GM12878 (cell line): ENCODE measurements around a stretch of chr1.

GRCh38 chr1:223092207-223092546, 50.9 kb downstream of the TLR5 start:
- RAMPAGE, long total RNA: no peak
- RRBS, 2 experiments: no CpG with 5 or more reads among the region's 6 CpGs
CAGE:
- cytosol, long polyA minus RNA: no peak
- cytosol, long polyA plus RNA: no peak
- long polyA plus RNA: no peak
- nucleolus, long total RNA: no peak
- nucleus, long polyA plus RNA: no peak
- nucleus, long total RNA: no peak

DNA sequence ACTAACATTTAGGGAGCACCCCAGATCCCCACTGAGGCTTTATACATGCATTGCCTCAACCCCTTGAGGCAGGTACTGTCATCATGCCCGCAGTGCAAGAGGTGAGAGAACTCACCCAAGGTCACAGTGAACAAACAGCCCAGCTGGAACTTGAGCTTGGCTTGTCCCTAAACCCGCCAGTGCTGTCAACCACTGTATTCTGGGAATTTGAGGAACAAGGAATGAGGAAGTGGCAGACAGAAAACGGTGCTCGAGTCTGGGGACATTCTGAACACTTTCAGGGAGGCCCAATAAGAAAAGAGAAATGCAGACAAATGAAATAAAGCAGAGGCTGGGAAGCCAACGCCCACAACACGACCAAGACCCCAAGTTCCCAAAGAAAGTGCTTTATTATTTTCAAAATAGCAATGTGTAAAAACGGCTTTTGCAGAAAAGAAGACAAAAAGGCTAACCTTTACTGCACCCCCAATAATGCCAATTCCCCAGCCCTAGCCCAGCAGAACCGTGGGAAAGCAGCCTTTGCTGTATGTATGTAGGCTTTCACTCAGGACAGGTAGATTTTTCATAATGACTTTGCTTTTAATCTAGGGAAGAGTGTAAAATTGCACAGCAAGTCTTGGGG, 34.8 kb upstream of the TLR5 start:
- RAMPAGE, long total RNA: no peak
- RRBS, 2 experiments: no CpG with 5 or more reads among the region's 8 CpGs
CAGE:
- cytosol, long polyA minus RNA: no peak
- cytosol, long polyA plus RNA: no peak
- long polyA plus RNA: no peak
- nucleolus, long total RNA: no peak
- nucleus, long polyA plus RNA: no peak
- nucleus, long total RNA: no peak

GRCh38 chr1:223258725-223259091, 105.3 kb downstream of the SUSD4 start:
- RAMPAGE, long total RNA: no peak
- RRBS, 2 experiments: no CpG with 5 or more reads among the region's 6 CpGs
CAGE:
- cytosol, long polyA minus RNA: no peak
- cytosol, long polyA plus RNA: no peak
- long polyA plus RNA: no peak
- nucleolus, long total RNA: no peak
- nucleus, long polyA plus RNA: no peak
- nucleus, long total RNA: no peak

- RAMPAGE, long total RNA: no peak
- RRBS, 2 experiments: no CpG with 5 or more reads among the region's 3 CpGs
CAGE:
- cytosol, long polyA minus RNA: no peak
- cytosol, long polyA plus RNA: no peak
- long polyA plus RNA: no peak
- nucleolus, long total RNA: no peak
- nucleus, long polyA plus RNA: no peak
- nucleus, long total RNA: no peak
These were observed 43.9 kb downstream of the SUSD4 start for GRCh38 chr1:223320167-223320470.

DNA sequence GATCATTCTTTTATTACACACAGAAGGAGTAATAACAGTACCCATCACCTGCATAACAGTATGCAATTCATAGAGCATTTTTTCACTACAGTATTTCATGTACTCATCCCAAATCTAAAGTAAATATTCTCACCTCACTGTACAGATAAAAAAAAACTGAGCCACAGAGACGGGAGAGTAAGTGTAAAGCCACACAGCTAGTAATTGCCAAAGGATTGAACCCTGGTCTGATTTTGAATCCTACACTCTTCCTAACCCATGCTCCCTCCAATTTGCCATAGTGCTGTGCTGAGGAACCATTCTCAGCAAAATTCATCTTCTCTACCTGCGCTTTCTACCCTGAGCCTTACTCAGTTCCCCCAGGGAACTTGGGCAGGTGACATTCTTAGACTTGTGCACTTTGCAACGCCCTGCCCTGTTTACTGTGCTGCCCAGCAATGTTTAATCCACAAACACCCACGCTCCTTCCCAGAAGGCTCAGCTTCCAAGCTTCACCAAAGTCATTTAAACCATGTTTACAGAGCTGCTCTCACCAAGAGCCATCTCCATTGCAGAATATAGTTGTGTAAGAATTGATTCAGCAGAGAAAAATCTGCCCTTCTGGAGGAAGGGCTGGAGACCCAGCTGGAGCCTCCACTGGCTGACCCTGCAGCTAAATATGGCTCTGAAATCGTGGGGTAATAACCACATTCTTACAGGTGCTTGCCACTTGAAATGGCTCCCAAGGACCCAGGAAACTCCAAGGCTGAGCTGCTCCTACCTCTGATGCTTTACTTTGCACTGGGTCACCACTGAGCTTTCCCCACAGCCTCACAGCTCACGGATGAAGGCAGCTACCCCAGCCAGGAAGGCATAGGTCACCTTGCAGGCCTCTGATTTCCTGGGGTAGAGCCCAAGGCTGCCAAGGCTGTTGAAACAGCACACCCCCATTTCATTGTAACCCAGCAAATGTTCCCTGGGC, 8.6 kb downstream of the CAPN2 start:
- RAMPAGE, long total RNA: no peak
- RRBS, 2 experiments: no CpG with 5 or more reads among the region's 6 CpGs
CAGE:
- cytosol, long polyA minus RNA: no peak
- cytosol, long polyA plus RNA: no peak
- long polyA plus RNA: no peak
- nucleolus, long total RNA: no peak
- nucleus, long polyA plus RNA: no peak
- nucleus, long total RNA: no peak

DNA sequence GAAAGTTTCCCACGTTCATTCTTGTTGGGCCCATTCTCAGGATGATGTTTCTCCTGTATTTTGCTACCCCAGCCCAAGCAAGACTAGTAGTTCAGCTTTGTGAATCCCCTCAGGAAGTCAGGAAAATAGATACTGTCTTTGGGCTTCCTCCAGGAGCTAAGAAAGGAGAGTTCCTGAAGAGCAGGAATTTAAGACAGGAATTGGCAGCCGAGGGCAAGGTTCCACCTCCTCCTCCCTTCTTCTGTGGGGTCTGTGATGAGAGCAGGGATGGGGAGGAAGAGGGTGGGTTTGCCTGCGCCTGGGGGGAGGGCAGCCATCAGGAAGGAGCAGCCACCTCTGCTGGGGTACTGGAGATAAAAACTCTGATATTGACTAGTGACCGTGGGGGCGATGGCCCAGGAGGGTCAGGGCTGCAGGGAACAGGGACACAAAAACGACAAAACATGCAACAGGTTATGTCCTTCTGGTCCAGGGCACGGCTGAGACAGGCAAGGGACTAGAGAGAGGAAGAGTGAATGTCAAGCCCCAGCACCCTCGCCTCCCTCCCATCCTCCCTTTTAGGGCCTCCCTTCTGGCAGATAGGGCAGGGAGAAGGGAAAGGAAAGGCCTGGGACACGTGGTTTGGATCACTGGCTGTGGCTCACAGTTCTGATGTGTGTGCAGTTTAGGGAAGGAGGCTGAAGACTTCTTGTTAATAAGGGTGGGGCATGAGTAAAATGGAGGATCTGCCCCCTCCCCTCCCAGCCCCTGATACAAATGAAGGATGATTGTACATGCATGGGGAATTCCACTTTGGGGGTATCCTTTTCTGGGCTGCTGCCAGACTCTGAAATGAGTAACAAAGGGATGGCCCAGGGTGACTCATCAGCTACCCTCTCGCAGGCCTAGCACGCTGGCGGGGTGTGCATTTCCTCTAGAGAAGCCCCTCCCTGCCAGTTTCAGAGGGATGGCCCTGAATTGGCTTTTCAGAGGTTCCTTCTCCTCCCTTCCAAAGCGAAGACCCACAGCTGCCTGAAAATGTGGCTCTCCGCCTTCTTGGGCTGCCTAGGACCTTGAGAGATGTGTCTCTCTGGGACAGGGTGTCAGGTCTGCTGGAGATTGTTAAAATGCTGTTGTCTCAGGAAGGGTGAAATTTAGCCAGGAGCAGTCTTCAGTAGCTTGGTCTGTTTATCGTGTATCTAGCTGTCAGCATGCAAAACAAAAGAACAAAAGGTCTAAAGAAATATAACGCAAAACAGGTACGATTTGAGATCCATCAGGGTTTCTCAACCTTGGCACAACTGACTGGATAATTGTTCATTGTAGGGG, 14.1 kb downstream of the CAPN2 start:
- RAMPAGE, long total RNA: no peak
- RRBS, 2 experiments: no CpG with 5 or more reads among the region's 17 CpGs
CAGE:
- cytosol, long polyA minus RNA: no peak
- cytosol, long polyA plus RNA: no peak
- long polyA plus RNA: no peak
- nucleolus, long total RNA: no peak
- nucleus, long polyA plus RNA: no peak
- nucleus, long total RNA: no peak

- RAMPAGE, long total RNA: no peak
- RRBS, 2 experiments: no CpG with 5 or more reads among the region's 10 CpGs
CAGE:
- cytosol, long polyA minus RNA: no peak
- cytosol, long polyA plus RNA: no peak
- long polyA plus RNA: no peak
- nucleolus, long total RNA: no peak
- nucleus, long polyA plus RNA: no peak
- nucleus, long total RNA: no peak
These were observed 38.3 kb downstream of the CAPN2 start for GRCh38 chr1:223750656-223751090.

- RAMPAGE, long total RNA: no peak
- RRBS, 2 experiments: no CpG with 5 or more reads among the region's 16 CpGs
CAGE:
- cytosol, long polyA minus RNA: no peak
- cytosol, long polyA plus RNA: no peak
- long polyA plus RNA: no peak
- nucleolus, long total RNA: no peak
- nucleus, long polyA plus RNA: no peak
- nucleus, long total RNA: no peak
These were observed 44.5 kb downstream of the CAPN2 start for GRCh38 chr1:223756695-223757367.

GRCh38 chr1:223777089-223777702, 64.9 kb downstream of the CAPN2 start:
- RAMPAGE, long total RNA: no peak
- RRBS, 2 experiments: no CpG with 5 or more reads among the region's 6 CpGs
CAGE:
- cytosol, long polyA minus RNA: no peak
- cytosol, long polyA plus RNA: no peak
- long polyA plus RNA: no peak
- nucleolus, long total RNA: no peak
- nucleus, long polyA plus RNA: no peak
- nucleus, long total RNA: no peak

DNA sequence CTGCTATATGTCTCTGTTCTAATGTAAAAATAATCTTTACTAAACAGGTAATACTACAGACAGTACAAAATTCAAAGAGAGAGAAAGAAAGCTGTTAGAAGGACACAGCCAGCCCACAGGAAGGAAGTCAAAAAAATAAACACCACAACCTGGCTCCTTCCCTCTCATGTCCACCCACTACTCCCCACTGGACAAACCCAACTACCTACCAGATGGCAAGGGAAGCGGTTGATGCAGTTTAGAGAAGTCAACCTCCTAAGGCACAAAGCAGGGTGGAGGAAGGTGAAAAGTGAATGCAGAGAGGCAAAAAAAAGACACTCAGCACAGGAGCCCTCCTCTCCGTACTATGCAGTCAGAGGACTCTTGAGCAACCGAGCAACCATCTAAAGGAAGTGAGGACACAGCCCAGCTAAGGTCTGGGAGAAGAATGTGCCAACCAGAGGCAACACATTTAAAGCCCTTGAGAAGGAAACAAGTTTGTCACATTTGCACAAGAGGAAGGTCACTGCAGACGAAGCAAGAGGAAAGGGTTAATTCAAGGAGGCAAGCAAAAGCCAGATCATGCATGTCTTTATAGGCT, 20.0 kb downstream of the TP53BP2 start:
- RAMPAGE, long total RNA: no peak
- RRBS, 2 experiments: no CpG with 5 or more reads among the region's 4 CpGs
CAGE:
- cytosol, long polyA minus RNA: no peak
- cytosol, long polyA plus RNA: no peak
- long polyA plus RNA: no peak
- nucleolus, long total RNA: no peak
- nucleus, long polyA plus RNA: no peak
- nucleus, long total RNA: no peak

DNA sequence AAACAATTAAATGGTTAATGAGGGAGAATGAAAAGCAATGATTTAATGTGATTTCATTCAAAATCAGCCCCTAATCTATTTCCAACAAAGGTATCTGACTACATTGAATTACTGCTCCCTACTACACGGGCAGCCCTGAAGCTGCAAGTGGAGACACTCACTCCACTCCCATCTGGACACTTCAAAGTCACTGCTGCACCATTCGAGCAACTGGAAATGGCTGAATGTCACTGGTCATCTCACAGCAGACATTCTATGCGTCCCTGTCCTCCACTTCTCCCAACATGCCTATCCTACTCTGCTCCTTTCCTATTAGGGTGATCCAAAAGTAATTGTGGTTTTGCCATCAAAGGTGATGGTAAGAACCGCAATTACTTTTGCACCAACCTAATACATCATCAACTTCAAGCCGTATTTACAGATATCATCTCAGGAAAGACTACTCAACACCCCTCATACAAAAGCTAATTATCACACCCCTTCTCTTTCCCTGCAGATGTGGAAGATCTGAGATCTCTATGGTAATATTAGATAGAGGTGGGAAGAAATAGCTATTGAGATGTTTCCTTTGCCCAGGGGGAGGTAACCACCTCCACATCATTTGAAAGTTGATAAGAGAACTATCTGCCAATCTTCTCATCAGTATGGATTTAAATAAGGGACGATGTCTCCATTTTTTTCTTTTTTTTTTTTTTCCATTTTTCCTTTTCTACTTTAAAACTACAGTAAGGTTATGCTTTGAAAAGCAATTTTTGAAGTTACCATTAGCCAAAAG, 7.2 kb downstream of the TP53BP2 start:
- RAMPAGE, long total RNA: no peak
- RRBS, 2 experiments: no CpG with 5 or more reads among the region's 6 CpGs
CAGE:
- cytosol, long polyA minus RNA: no peak
- cytosol, long polyA plus RNA: no peak
- long polyA plus RNA: no peak
- nucleolus, long total RNA: no peak
- nucleus, long polyA plus RNA: no peak
- nucleus, long total RNA: no peak

GRCh38 chr1:223915449-223915946, 69.8 kb upstream of the TP53BP2 start:
- RAMPAGE, long total RNA: no peak
- RRBS, 2 experiments: no CpG with 5 or more reads among the region's 2 CpGs
CAGE:
- cytosol, long polyA minus RNA: no peak
- cytosol, long polyA plus RNA: no peak
- long polyA plus RNA: no peak
- nucleolus, long total RNA: no peak
- nucleus, long polyA plus RNA: no peak
- nucleus, long total RNA: no peak

- RAMPAGE, long total RNA: no peak
- RRBS, 2 experiments: no CpG with 5 or more reads among the region's 2 CpGs
CAGE:
- cytosol, long polyA minus RNA: no peak
- cytosol, long polyA plus RNA: no peak
- long polyA plus RNA: no peak
- nucleolus, long total RNA: no peak
- nucleus, long polyA plus RNA: no peak
- nucleus, long total RNA: no peak
These were observed 62.2 kb downstream of the DEGS1 start for GRCh38 chr1:224245119-224245720.

DNA sequence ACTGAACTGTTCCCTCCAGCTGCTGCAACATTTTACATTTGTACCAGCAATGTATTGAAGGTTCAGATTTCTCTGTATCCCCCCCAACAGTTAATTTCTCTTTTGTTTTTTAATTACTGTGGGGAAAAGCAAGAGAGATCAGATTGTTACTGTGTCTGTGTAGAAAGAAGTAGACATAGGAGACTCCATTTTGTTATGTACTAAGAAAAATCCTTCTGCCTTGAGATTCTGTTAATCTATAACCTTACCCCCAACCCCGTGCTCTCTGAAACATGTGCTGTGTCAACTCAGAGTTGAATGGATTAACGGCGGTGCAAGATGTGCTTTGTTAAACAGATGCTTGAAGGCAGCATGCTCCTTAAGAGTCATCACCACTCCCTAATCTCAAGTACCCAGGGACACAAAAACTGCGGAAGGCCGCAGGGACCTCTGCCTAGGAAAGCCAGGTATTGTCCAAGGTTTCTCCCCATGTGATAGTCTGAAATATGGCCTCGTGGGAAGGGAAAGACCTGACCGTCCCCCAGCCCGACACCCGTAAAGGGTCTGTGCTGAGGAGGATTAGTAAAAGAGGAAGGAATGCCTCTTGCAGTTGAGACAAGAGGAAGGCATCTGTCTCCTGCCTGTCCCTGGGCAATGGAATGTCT, 9.9 kb upstream of the NVL start:
- RAMPAGE, long total RNA: no peak
- RRBS, 2 experiments: no CpG with 5 or more reads among the region's 9 CpGs
CAGE:
- cytosol, long polyA minus RNA: no peak
- cytosol, long polyA plus RNA: no peak
- long polyA plus RNA: no peak
- nucleolus, long total RNA: no peak
- nucleus, long polyA plus RNA: no peak
- nucleus, long total RNA: no peak

- RAMPAGE, long total RNA: no peak
- RRBS, 2 experiments: no CpG with 5 or more reads among the region's 6 CpGs
CAGE:
- cytosol, long polyA minus RNA: no peak
- cytosol, long polyA plus RNA: no peak
- long polyA plus RNA: no peak
- nucleolus, long total RNA: no peak
- nucleus, long polyA plus RNA: no peak
- nucleus, long total RNA: no peak
These were observed 23.4 kb downstream of the CNIH4 start for GRCh38 chr1:224379999-224380645.

DNA sequence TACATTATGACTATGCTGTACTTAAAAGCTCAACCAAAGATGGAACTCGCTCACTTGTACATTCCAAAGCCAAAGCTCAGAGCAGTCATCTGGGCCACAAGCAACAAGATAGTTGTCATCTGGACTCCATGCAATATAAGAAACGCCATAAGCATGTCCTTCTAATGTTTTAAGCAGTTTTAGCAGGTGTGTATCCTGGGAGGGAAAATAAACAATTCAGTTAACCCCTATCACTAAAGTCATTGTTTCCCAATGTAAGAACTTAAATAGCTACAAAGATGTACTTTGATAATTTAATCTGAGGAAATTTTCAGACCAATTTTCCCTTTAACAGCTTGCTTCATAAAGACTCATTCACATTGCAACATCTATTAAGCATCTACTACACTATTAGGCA, 30.2 kb downstream of the WDR26 start:
- RAMPAGE, long total RNA: no peak
- RRBS, 2 experiments: no CpG with 5 or more reads among the region's 2 CpGs
CAGE:
- cytosol, long polyA minus RNA: no peak
- cytosol, long polyA plus RNA: no peak
- long polyA plus RNA: no peak
- nucleolus, long total RNA: no peak
- nucleus, long polyA plus RNA: no peak
- nucleus, long total RNA: no peak

DNA sequence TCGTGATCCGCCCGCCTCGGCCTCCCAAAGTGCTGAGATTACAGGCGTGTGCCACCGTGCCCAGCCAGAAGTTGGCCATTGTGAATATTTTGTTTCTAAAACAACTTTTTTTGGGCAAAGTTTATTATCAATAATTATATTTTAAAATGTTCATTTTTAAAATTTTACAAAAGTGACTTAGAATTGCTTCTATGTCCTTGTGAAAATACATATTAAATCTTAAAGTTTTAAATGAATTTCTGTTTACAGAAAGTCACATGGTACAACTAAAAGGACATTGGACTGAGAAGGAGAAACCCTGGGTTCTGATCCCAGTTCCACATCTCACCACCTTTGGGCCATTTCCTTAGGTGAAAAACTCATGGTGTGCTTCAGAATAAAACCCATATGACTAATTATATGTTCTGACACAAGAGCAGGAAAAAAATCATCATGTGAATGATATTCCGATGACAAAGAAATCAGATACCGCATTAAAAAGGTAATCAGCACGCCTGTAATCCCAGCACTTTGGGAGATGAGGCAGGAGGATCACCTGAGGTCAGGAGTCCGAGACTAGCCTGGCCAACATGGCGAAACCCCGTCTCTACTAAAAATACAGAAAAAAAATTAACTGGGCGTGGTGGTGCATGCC, 13.6 kb downstream of the WDR26 start:
- RAMPAGE, long total RNA: no peak
- RRBS, 2 experiments: no CpG with 5 or more reads among the region's 13 CpGs
CAGE:
- cytosol, long polyA minus RNA: no peak
- cytosol, long polyA plus RNA: no peak
- long polyA plus RNA: no peak
- nucleolus, long total RNA: no peak
- nucleus, long polyA plus RNA: no peak
- nucleus, long total RNA: no peak

GRCh38 chr1:224457423-224457681, 22.8 kb upstream of the WDR26 start:
- RAMPAGE, long total RNA: no peak
- RRBS, 2 experiments: no CpG with 5 or more reads among the region's 4 CpGs
CAGE:
- cytosol, long polyA minus RNA: no peak
- cytosol, long polyA plus RNA: no peak
- long polyA plus RNA: no peak
- nucleolus, long total RNA: no peak
- nucleus, long polyA plus RNA: no peak
- nucleus, long total RNA: no peak

- RAMPAGE, long total RNA: no peak
- RRBS, 2 experiments: no CpG with 5 or more reads among the region's 3 CpGs
CAGE:
- cytosol, long polyA minus RNA: no peak
- cytosol, long polyA plus RNA: no peak
- long polyA plus RNA: no peak
- nucleolus, long total RNA: no peak
- nucleus, long polyA plus RNA: no peak
- nucleus, long total RNA: no peak
These were observed 71.2 kb upstream of the WDR26 start for GRCh38 chr1:224505855-224506119.

DNA sequence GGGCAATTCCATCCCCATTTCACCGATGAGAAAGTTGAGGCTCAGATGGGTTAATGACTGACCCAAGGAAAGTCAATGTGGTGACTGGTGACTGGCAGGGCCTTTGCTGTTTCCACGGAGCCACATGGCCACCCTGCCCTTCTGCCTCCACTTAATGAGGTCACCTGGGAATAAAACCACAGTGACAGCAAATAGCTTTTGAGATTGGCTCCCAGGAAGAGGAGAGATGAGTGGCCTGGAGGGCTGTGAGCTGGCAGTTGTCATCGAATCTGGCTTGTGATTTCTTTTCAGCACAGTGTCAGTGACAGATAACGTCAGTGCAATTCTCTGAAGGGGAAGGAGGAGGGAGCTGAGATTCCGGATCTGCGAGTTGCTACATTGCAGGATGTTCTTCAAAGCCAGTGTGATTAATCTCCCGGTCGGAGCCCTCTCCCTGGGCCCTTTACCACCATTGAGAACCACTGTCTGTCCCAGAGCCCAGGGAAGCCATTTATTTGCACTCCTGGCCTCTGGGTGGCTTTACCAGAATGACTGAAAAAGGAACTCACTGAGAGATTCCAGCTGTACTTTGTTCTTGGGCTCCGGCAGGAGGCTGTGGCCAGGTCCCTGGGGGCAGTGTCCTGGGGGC, 117.2 kb downstream of the CNIH3 start:
- RAMPAGE, long total RNA: no peak
- RRBS, 2 experiments: no CpG with 5 or more reads among the region's 9 CpGs
CAGE:
- cytosol, long polyA minus RNA: no peak
- cytosol, long polyA plus RNA: no peak
- long polyA plus RNA: start-site peak on the plus strand centred at position 227 of the sequence, 92 bp wide, 23 and 19 reads in 2 replicates
- nucleolus, long total RNA: no peak
- nucleus, long polyA plus RNA: no peak
- nucleus, long total RNA: no peak